Foreskin fibroblast (primary cell): ENCODE results near the genes PNN and MGAT2.

DNA sequence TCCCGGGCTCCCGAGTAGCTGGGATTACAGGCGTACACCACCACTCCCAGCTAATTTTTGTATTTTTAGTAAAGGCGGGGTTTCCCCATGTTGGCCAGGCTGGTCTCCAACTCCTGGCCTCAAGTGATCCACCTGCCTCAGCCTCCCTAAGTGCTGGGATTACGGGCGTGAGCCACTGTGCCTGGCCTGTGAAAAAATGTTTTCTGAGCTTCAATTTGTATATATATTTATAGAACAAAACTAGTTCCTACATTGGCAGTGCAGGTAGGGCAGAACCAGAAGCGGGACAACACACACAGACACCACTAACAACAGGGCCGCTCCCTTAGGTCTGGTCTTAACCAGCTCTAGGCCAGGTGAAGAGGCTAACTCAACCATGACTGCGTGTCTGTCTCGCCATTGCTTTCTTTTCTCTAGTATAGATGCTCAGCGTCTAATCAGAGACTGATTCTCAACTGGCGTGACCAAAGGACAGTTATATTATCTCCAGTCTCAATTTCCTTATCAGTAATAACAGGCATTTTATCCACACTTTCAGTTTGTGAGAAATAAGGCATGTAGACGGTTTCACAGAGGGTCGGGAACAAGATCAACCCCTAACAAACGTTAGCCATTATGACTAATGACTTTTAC is 1.2 kb upstream of the PNN start:
- RRBS, result no CpG with 5 or more reads among the region's 15 CpGs

- RRBS, result 2% methylated on average over 11 of the region's 62 CpGs
These were observed at the start of gene PNN for GRCh38 chr14:39175152-39176264. PNN (plus strand) TSS chr14:39175254.

- RRBS, result no CpG with 5 or more reads among the region's 2 CpGs
These were observed 2.7 kb downstream of the PNN start for GRCh38 chr14:39177789-39178086.

DNA sequence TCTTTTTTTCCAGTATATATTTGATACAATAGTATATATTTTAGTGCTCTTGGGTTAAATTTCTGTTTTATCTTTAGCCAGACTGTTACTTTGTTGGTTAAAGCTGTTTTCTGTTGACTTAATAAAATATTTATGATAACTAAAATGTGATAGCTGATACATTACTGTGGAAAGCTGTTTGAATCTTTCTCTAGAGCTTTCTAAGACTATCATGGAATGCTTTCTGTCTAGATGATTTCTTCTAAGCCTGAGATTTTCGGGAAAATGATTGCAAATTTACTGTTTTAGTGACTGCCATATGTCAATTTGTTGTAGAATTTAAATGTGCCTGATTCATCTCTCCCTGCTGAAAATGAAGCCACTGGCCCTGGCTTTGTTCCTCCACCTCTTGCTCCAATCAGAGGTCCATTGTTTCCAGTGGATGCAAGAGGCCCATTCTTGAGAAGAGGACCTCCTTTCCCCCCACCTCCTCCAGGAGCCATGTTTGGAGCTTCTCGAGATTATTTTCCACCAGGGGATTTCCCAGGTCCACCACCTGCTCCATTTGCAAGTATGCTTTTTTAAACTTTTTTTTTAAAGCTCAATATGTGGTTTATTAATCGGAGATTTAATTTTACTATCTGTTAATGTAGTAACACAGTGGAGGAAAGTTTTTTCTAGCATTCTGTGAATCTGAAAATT is 83.7 kb downstream of the FBXO33 start:
- RRBS, result no CpG with 5 or more reads among the region's 3 CpGs

- RRBS, result 1% methylated on average over 30 of the region's 74 CpGs
These were observed 839 bp downstream of the FBXO33 start for GRCh38 chr14:39431139-39432048.

- RRBS, result no CpG with 5 or more reads among the region's 19 CpGs
These were observed 893.8 kb upstream of the FBXO33 start for GRCh38 chr14:40326011-40326544.

GRCh38 chr14:44193012-44193438 is 314.1 kb downstream of the FSCB start:
- RRBS, result no CpG with 5 or more reads among the region's 1 CpG

DNA sequence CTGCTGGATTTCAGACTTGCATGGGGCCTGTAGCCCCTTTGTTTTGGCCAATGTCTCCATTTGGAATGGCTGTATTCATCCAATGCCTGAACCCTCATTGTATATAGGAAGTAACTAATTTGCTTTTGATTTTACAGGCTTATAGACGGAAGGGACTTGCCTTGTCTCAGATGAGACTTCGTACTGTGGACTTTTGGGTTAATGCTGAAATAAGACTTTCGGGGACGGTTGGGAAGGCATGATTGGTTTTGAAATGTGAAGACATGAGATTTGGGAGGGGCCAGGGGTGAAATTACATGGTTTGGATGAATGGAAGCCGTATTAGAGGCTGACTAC is 174.3 kb upstream of the C14orf28 start:
- RRBS, result no CpG with 5 or more reads among the region's 5 CpGs

GRCh38 chr14:44963240-44963477 is 1.2 kb downstream of the TOGARAM1 start:
- RRBS, result no CpG with 5 or more reads among the region's 5 CpGs

DNA sequence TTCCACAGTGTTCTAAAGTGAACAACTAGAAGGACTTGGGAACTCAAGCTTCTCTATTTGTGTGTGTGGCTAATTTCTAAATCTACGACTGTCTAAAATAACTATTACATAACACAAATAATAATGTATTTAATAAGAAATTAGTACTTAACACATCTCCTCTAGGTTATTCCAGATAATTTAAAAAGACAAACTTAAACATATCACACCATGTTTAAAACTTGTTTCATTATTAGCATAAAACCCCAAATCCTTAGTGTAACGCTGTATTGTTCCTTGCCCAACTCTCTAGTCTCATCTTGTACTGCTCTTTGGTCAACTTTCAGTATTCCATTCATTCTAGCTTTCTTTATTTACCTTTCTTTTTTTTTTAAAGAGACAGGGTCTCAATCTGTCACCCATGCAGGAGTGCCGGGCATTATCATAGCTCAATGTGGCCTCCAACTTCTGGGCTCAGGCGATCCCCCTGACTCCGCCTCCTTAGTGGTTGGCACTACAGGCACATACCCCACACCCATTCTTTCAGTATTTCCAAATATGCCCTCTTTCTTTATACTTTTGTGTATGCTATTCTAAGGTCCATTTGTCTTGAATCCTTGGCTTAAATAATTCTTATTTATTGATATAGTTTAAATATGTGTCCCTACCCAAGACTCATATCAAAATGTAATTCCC is 33.1 kb downstream of the MIS18BP1 start:
- RRBS, result no CpG with 5 or more reads among the region's 5 CpGs

DNA sequence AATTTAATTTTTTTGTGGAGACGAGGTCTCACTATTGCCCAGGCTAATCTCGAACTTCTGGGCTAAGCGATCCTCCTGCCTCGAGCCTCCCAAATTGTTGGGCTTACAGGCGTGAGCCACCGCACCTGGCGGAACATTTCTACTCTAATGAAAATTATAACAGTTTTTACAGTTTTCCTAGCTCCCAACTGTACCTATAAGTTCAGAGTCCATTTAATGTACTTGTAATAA is 1.6 kb upstream of the LRR1 start:
- RRBS, result no CpG with 5 or more reads among the region's 7 CpGs

DNA sequence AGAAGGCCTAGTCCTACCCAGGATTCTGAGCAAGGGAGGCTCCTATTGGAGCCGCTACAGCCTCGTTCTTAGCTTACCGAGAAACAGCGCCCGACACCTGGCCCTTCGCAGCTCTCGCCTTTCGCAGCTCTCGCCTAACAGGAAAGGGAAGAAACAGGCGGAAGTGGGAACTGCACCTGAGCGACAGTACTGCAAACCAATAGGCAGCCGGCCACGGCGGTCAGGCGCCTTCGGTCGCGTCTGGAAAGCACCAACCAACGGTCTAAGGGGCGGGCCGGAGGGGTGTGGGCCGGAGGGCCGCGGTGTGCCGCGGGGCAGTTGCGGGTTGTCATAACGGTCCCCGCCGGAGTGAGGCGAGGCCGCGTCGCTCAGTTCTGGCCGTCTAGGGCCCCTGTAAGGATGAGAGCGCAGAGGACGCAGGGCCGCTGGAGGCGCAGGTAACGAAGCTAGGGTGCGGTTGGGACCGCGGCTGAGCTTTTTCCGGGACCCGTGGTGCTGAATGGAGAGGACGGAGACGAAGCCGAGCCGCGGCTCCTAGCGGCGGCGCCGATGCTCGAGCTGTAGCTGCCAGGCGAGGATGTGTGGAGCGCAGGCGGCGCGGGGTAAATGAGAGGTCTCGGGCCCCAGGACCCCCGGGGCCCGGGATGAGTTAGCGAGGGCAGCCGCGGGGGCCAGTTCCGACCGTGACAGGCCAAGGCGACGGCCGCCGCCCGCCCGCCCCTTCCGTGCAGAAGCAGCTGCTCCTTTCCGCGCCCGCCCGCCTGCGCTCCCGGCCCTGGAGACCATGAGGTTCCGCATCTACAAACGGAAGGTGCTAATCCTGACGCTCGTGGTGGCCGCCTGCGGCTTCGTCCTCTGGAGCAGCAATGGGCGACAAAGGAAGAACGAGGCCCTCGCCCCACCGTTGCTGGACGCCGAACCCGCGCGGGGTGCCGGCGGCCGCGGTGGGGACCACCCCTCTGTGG is at the start of gene MGAT2:
MGAT2 (plus strand) TSS at position 315 of the 965 bp plus-strand sequence.
- RRBS, result 3% methylated on average over 23 of the region's 101 CpGs

DNA sequence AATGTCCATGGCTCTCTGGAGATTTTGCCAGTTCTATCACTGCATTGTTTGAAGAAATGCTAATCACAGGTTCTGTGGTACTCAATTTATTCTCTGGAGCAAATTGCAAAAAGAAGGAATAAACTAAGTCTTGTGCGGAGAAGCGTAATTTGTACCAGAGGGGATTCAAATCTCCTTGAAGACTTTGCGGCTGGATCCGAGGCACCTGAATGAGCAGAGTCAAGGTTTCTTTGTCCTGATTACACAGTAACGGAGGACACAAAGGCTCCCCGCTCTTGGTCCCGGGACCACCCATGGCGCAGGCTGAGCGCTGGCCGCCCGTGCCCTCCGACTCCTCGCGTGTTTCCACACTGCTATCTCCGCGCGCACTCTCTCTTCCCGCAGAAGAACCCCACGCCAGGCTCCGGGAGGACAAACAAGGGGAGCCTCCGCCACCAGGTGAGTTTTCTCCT is 1.7 kb downstream of the DNAAF2 start:
- RRBS, result 3% methylated on average over 8 of the region's 21 CpGs

DNA sequence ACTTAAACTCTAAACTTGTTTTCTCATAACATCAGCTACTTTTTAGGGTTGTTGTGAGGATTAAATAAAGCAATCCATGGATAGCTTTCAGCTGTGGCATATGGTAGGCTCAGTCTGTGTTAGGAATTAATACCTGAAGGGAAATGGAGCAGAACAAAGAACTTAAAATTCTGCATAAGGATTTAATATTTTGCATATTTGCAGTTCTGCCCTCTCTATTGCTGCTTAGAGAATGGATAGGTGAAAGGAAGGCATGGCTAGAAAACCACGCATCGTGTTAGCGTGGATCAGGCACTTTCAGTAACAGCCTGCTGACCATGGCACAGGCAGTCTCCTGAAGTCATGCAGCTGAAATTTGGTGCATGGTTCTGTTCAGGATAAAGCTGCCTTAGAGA is 2.7 kb downstream of the KLHDC2 start:
- RRBS, result no CpG with 5 or more reads among the region's 3 CpGs

DNA sequence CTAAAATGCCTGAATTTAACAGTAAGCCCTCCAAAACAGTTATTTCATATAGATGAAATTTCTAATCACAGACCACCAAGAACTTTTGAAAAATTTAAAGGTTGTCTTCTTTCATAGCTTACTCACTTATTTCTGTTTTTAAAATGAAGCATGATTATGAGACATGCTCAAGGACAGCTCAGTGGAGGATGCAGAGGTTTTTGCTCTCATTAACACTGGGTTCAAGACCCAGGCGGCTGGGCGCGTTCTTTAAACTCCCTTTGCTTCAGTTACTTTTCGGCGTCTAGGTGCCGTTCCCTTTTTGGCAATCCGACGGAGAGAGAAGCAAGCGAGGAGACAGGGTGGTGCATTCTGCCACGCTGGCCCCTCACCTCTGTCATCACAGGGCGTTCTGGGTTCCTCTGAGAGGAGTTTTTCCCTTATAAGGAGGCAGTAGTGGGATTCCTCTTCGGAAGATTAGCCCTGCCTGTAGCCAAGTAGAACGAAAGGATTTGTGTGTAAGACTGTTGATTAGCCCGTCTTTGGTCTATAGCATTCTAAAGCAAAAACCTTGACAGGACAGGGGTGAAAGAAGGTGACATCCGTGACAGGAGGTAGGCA is 8.9 kb upstream of the NEMF start:
- RRBS, result no CpG with 5 or more reads among the region's 15 CpGs

- RRBS, result no CpG with 5 or more reads among the region's 8 CpGs
These were observed 6.3 kb upstream of the ARF6 start for GRCh38 chr14:49886650-49886939.

GRCh38 chr14:49962227-49963321 is 69.7 kb downstream of the ARF6 start:
- RRBS, result no CpG with 5 or more reads among the region's 14 CpGs

DNA sequence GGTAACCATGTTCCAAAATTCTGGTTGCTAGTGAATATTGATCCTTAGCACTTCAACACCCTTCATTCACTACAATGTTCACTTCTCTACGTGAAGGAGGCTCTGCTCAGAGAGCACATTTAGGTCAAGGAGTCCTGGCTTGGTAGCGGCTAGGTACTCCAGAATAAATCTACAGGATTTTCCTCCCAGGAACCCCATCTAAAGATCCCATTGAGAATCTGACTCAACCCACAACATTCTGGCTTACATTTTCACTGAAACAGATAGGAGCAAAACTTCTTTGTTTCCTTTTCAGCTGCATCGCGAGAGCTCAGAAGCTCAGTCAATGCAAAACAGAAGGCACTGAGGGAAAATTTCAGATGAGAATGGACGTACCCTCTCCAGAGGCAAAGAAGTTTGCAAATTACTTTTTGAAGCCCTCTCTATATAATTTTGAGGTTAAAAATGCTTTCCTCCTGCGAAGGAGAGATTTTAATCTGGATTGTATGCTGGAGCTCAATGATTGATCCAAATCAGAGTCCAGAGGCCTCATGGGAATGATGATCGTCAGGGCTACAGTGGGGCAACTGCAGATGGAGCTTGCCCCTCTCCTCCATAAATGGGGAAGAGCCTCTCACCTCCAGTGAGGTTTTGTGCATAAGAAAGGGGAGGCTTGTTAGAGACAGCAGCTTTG is 93.8 kb downstream of the ARF6 start:
- RRBS, result no CpG with 5 or more reads among the region's 7 CpGs

GRCh38 chr14:50000856-50001849 is 108.3 kb downstream of the ARF6 start:
- RRBS, result 33% methylated on average over 1 of the region's 23 CpGs

DNA sequence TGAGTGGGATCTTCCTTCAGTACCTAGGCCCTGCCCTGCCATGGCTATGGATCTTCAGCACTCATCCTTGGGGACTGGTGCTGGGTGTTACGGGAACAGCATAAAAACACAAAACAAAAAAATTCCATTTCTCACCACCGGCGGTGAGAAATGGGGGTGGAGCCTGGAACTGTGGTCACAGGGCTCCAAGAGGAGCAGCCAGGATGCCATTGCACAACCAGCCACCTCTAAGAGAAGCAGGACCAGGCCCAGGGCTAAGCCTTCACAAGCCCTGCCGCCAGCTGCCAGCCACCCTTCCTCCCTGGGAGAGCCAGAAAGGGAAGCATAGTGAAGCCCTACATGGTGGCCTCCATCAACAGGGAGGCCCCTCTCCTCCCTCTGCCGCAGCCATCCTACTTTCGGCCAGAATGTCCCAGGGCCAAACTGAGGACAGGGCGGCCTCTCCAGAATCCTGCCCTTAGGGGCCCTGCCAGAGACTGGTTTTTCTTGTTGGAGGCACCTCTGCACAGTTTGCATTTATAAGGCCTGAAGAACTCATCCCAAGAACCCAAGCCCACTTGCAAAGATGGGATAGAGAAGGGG is 76.5 kb downstream of the VCPKMT start:
- RRBS, result no CpG with 5 or more reads among the region's 7 CpGs